Prostate gland (tissue), 2 donors: Measurements from ENCODE around the genes PABPN1L and DPEP1.

- PRO-cap: no peak
- RAMPAGE, long total RNA, 2 experiments: no peak in any of the 2 experiments
These were observed 1.7 kb downstream of the PABPN1L start for GRCh38 chr16:88864692-88865208.

DNA sequence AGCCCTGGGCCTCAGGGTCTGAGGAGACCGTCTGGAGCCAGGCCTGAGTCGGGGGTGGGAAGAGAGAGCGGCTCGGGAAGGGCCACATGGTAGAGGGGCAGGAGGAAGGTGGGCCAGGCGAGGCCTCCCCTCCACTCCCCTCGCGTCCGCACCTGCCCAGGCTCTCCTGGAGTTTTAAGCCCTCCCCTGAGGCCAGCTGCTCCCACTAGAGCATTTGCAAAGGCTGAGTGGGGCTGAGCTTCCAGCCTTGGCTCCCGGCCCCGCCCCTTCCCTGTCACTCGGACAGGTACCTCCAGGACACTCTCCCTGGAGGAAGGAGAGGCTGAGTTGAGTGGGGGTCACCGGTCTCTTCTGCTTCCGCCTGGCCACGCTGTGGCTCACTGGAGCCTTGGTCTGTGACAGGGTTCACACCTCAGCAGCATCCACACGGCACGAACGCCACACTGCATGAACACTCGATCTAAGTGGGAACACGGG lies at the start of gene PABPN1L:
PABPN1L (minus strand) TSS at position 142 of the 477 bp plus-strand sequence.
- PRO-cap: no peak
- RAMPAGE, long total RNA, 2 experiments: no peak in any of the 2 experiments

- PRO-cap: no peak
- RAMPAGE, long total RNA, 2 experiments: no peak in any of the 2 experiments
These were observed 21.0 kb upstream of the PABPN1L start for GRCh38 chr16:88887018-88888223.

- PRO-cap: no peak
- RAMPAGE, long total RNA, 2 experiments: no peak in any of the 2 experiments
These were observed 22.5 kb upstream of the PABPN1L start for GRCh38 chr16:88888903-88889420.

- PRO-cap: no peak
- RAMPAGE, long total RNA, 2 experiments: no peak in any of the 2 experiments
These were observed 51.7 kb downstream of the CBFA2T3 start for GRCh38 chr16:88925004-88925939.

DNA sequence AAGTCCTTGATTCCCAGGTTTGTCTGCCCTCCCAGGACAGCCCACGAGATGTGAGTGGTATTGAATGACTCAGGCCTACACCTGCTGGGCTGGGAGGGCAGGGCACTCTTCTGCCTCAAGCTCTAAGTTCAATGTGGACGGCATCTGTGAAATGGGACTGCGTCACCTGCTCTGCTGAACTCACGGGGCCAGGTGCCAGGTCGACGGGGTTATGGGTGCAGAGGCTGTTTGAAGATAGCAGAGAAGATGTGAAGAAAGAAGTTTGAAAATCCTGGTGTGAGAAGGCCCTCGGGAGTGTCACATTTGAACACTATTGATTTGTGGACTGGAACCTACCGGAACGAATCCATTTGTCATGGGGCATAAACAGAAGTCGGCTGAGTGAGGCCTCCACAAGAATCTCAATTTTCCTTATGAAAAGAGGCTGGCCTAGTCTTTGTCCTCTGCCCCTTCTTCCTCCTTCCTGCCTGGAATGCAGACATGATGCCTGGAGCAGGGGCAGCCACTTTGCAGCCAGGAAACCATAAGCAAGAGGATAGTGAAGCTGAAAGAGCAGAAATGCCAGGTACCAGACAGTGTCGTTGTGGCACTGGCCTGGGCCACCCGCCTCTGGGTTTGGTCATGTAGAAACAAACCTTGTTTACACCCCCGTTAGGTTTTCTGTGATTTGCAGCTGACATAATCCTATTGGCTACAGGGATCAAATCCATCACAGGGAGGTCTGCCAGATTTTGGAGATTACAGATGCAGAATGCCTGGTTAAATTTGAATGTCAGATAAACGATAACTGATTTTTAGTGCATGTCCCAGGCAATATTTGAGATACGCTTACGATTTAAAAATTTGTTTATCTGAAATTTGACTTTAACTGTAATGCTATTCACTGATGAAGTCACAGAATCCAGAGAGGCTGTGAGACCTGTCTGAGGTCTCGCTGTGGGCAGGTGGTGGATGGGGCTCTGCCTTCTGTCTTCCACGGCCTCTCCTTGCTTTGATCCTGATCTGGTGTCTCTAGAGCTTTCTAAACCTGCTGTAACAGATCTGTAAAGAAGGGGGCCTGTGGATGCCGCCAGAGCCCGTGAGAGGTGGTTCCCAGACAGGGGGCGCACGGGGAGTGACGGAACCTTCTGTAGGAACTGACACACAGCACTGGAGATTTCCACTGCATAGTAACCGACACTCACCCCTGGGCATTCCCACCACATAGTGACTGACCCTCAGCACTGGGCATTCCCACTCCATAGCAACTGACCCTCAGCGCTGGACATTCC lies 16.4 kb downstream of the CBFA2T3 start:
- PRO-cap: no peak
- RAMPAGE, long total RNA, 2 experiments: no peak in any of the 2 experiments

DNA sequence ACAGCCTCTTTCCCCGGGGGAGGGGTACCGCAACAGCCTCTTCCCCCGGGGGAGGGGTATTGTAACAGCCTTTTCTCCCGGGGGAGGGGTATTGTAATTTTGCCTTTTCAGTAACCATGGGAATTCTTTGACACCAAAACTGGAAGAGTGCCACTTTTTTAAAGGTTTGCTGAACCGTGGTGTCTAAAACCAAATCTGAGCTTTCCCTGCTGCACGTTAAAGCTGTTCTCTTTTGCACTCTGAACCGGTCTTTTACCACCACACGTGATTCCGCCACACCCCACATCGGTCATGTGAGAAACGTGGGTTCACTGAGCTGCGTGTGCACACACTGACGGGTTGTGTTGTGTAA lies 9.3 kb upstream of the ACSF3 start:
- PRO-cap: no peak
- RAMPAGE, long total RNA, 2 experiments: no peak in any of the 2 experiments

DNA sequence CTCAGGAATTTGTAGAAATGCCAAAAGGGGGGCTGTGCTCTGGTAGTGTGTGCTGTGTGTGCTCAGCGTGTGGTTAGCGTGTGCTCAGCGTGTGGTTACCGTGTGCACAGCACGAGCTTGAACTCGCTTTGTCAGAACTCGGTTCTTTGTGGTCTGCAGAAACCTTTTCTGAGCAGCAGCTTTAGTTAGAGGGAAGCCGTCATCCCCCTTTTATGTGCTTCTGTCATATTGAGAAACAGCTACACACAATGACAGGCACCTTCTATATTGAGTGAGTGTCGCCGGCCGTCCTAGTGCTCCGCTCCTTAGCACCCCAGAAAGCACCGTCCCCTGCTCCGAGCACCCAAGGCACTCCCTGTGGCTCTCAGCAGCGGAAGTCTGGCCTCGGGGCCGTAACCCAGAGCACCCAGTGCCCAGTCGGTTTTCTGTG lies 3.5 kb downstream of the ACSF3 start:
- PRO-cap: no peak
- RAMPAGE, long total RNA, 2 experiments: no peak in any of the 2 experiments

DNA sequence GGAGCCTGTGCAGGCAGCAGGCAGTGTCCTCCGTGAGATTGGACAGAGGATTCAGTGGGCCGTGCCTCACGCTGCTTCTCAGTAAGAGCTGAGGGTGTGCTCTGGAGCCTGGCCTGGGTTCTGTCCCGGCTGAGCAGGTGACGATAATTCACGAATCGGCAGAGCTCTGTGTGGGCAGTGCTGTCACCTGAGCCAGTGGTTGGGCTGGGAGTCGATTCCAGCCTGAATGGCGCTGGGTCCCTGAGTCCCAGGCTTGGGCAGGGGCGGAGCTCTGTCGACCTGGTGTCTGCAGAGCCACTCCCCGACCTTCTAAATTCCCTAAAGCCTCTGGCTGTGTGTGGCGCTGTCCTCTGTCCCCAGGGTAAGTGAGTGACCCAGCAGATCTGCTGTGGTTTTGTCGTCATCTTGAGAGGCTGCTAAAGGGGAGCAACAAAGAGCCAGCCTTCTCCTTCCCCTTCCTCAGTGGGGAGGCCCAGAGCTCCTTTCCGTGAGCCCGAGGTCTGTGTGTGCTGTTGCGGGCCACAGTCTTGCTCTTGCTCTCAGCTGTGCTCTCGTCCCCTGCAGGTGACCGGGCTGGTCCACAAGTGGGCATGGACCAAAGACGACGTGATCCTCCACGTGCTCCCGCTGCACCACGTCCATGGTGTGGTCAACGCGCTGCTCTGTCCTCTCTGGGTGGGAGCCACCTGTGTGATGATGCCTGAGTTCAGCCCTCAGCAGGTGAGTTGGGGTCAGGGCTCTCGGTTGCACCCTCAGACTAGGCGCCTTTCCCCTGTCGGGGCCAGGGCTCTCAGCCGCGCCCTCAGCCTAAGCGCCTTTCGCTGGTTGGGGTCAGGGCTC lies 8.6 kb downstream of the ACSF3 start:
- PRO-cap: no peak
- RAMPAGE, long total RNA, 2 experiments: no peak in any of the 2 experiments

GRCh38 chr16:89175980-89176538 lies 4.5 kb downstream of the CDH15 start:
- PRO-cap: no peak
- RAMPAGE, long total RNA, 2 experiments: no peak in any of the 2 experiments

GRCh38 chr16:89284261-89285075 lies 67.0 kb downstream of the ZNF778 start:
- PRO-cap: no peak
- RAMPAGE, long total RNA, 2 experiments: start-site peak on the minus strand in 2 of 2 experiments, at chr16:89284321-89284605 at its widest, 25 to 36 reads per replicate

DNA sequence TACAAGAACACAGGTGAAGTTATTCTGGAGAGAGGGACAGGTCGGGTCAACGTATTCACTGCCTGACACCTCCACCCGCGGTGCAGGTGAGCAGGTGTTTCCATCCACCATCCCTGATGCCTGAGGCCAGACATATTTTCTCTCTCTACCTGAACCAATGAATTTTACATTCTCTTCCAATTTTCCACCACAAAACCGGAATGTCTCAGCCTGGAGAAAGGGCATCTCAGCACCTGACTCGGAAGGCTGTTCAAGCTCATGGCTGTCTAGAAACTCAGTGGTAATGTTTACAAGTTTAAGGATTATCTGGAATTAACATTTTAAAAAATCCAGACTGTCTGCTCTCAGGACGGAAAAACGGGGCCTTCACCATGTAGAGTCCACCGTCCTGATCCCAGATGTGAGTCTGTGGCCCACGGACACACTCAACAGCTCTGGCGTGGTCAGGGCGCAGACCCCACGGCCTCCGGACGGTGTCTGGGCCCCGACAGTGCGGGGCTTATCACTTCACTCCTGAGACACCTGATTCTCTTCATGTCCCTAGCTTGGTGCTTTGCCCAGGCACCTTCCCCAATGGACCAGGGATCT lies 101.4 kb downstream of the ZNF778 start:
- PRO-cap: no peak
- RAMPAGE, long total RNA, 2 experiments: no peak in any of the 2 experiments

DNA sequence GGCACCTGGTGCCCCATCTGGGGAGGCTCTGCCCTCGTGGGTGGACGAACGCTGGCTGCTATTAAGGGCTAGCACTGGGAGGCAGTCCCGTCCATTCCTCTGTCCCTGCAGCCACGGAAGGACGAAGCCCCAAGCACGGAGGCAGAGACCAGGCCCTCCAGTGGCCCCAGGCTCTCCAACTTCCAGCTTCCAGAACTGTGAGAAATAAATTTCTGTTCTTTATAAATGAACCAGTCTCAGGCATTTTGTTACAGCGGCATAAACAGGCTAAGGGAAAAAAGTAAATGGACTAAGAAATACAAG lies 127.8 kb downstream of the ZNF778 start:
- PRO-cap: unidirectional peak, plus-strand start at position 90 of the sequence
- RAMPAGE, long total RNA, 2 experiments: no peak in any of the 2 experiments

- PRO-cap: no peak
- RAMPAGE, long total RNA, 2 experiments: no peak in any of the 2 experiments
These were observed 104.3 kb downstream of the ANKRD11 start for GRCh38 chr16:89385902-89386715.

- PRO-cap: no peak
- RAMPAGE, long total RNA, 2 experiments: no peak in any of the 2 experiments
These were observed 51.5 kb downstream of the ANKRD11 start for GRCh38 chr16:89438939-89439276.

DNA sequence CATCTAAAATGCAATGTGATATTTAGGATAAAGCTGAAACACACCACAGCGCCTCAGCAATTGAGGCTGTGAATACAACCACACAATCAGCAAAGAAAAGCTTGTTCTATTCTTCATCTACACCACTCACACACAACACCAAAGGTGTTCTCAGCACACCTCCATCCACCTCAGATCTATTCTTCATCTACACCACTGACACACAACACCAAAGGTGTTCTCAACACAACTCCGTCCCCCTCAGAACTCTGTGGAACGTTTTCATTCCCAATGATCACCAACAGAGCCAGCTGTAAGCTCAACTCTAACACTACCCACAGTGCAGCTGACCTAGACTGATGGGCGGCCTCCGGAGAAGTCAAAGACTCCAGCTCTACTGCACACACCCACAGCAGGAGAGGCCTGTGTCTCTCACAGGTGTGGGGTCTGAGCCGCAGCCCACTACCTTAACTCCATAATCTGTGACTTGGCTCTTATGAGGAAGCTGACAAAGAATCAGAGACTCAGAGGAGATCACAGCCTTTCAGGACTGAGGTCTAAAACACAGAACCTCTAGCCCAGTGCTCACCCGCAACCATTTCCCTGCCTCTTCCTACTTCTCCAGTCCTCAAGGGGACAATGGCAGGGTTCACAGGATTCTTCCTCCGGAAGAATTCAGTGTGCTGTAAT lies 50.7 kb downstream of the ANKRD11 start:
- PRO-cap: no peak
- RAMPAGE, long total RNA, 2 experiments: no peak in any of the 2 experiments

DNA sequence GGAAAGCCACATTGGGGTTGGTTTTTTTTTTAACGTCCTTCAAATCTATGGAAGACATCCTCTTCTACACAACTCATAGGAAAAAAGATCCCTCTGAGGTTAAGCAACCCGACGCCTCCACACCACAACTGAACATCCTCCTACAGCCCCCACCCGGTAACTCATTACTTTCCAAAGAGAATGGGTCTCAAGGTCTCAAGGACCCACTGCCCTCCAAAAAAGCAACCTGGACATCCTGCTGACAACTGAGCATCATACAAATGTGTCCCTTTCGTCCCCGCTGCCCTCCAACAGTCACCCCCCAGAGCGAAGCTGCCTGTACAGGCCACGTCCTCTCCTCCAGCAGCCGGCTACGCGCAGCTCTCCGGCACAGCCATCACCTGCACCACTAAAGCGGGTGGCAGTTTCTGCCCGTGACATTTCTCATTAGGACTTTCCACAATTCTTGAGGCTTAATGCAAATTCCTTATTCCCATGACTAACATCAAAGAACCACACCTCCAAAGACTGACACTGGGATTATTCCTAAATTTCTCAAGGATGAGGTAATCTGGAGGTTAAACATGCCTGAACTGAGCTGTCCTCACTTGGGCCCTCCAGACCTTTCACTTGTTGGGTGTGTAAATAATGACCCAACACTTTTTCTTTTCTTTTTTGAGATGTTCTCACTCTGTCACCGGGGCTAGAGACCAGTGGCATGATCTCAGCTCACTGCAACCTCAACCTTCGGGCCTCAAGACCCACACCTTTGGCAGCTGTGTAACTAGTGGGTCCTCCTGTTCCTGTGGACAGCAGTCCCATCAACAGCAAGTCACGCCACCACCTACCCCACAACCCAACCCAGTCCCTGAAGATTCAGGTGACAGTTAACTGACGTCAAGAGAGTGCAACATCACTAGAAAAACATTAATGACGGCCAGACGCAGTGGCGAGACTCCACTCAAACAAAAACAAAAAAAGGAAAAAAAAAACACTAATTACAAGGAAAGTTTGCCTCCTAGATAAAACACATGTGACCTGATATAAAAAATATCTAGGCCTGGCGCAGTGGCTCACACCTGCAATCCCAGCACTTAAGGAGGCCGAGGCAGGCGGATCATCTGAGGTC lies 11.7 kb downstream of the ANKRD11 start:
- PRO-cap: no peak
- RAMPAGE, long total RNA, 2 experiments: no peak in any of the 2 experiments

- PRO-cap: no peak
- RAMPAGE, long total RNA, 2 experiments: no peak in any of the 2 experiments
These were observed 7.6 kb downstream of the ANKRD11 start for GRCh38 chr16:89482764-89483250.

DNA sequence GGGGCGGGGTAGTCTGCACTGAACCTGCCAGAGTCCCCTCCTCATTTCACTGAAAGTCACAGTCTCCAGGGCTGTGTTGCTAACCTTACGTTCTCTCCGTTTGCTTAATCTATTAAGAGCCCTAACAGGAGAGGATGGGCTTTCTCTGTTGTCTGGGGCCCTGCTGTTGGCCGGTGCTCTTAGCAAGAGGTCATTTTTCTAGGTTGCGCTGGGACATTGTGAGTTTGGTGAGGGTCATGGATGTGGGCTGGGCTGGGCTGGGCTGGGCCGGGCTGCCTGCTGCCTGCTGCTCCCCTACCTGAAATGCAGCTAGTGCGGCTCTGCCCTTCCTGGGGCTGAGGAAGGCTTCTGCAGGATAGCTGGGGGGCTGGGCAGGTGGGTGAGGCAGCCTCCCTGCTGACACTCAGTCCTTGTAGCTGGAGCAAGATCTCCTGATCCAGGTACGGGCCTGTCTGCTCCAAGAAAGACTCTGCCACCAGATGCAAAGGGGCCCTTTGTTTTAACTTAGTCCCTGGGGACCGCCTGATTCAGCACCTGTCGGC lies 4.6 kb downstream of the RPL13 start:
- PRO-cap: no peak
- RAMPAGE, long total RNA, 2 experiments: no peak in any of the 2 experiments

DNA sequence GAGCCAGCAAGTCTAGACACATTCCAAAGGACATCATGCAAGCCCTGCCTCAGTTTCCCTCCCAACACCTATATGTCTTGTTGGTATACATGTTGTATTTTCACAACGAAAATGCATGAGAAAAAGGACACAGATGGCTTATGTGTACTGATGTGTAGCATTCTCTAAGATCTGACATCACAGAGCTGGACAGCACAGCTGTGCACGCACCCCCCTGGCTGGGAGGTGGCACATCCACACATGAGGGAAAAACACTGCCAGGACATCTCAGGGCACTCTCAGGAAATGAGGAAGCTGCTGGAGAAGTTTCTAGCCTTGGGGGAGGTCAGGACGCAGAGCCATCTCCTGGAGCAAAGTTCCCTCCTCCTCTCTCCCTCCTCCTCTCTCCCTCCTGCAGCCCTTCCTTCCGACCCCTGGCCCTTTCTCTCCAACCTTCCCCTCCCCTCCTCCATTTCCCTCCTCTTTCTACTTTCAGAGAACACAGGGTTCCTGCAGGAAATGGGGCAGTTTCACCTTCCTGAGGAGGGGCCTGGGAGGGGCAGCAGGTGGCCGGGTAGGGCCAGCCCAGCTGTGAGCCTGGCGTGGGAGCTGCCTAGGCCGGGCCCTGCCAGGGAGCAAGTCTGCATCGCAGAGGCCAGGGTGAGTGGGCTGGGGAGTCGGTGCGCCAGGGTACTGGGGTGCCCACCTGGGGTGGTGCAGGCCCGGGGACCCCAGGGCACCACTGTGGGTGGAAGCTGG lies at the start of gene DPEP1:
DPEP1 (plus strand) TSS at position 562 of the 738 bp plus-strand sequence.
- PRO-cap: no peak
- RAMPAGE, long total RNA, 2 experiments: no peak in any of the 2 experiments